Peripheral blood mononuclear cell (primary cell): ENCODE results near the genes TMPRSS11A, SULT1E1 and CSN2.

DNA sequence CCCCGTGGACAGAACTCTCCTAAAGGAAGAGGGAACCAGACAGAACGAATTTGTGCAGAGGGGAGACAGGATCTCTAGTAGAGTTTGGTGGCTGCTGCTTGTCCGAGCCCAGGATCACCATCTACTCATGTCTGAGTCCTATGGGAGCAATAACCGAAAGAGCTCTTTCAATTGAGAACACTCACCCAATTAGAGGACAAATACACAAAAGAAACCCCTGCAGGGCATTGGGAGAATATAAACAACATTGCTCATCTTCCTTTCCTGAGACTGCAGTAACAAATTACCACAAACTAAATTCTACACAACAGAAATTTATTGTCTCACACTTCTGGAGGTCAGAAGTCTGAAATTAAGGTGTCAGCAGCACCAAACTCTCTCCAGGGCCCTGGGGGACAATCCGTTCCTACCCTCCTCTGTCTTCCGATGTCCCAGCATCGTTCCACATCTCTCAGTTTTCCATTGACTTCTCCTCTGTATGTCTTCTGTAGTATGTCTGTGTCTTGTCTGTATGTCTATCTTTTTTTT, 65.5 kb downstream of the SPINK2 start:
- PRO-cap, 8 experiments: no peak in any of the 8 experiments

GRCh38 chr4:56871459-56872082, 36.1 kb upstream of the REST start:
- PRO-cap, 8 experiments: no peak in any of the 8 experiments

DNA sequence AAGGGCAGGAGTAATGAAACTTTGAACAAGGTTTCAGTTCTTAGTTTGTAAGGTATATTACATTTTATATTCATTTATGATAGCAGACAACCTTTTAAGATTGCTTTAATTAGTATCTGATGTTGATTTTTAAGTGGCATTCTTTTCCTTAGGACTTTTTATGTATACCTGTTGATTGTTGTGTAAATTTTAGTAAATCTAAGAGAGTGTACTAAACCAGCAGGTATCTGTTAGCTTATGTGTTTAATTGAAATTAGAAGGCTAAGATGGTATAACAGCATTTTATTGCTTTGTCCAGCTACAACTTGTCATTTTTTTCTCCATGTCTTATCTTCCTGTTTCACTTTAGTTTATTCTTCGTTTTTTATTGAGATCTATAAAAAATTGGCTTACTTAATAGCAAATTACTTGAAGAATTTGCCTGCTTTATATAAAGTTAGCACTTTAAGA, 24.5 kb downstream of the REST start:
- PRO-cap, 8 experiments: no peak in any of the 8 experiments

DNA sequence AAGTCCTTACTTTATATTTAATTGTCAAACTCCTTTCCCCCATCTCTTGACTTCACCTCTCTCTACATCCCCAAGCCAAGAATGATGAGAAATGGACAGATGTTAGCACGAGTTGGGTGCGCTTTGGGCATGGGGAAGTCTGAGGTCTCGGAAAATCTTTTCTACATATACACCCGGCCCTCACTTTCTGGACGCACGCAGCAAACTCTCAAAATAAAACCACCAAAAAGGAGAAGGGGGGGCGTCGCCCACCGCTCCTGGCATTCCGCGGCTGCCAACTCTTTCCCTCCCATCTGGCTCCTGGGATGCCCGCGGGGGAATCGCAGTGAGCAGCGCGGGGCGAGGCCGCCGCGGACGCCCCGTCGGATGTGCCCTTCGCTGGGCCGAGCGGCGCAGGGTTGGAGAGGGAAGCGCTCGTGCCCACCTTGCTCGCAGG, 714 bp downstream of the IGFBP7 start:
- PRO-cap, 8 experiments: no peak in any of the 8 experiments

GRCh38 chr4:57501871-57502207, 391.7 kb upstream of the IGFBP7 start:
- PRO-cap, 8 experiments: no peak in any of the 8 experiments

DNA sequence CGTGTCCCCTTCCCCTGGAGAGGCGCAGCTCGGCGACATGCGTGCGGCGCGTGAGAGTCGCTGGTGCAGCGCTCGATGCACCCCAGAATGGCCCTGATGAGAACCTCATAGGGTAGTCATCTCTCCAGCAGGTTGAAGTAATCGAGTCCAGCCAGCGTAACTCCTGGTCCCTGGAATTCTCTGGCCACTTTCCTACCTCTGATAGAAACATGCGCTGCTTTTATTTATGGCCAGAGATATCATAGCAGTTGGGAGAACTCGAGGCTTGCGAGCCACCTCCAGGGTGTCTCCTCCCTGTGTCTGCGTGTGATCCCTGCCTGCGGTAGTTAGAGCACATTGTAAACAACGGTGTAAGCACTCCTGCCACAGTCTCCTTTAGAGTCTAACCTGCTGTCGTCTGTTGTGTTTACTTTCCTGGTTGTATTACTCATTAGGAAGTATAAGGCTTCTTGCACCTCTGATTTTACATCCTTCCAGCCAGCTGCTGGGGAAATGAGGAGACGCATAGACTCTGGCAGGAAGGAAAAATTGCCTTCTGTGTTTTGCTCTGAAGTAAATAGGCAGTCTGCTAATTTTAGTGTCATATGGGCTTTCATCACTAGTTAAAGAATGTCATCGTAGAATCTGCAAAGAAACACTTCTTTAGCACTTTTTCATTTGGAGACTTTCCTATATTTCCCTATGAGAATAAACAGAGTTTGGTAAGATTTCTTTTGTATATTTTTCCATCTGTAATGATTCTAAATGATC, 3.1 kb downstream of the ADGRL3 start:
- PRO-cap, 8 experiments: peak in 2 of 8 experiments; most common minus-strand start position 181 of the sequence (in 2)

- PRO-cap, 8 experiments: no peak in any of the 8 experiments
These were observed 172.2 kb downstream of the ADGRL3 start for GRCh38 chr4:61372379-61372761.

- PRO-cap, 8 experiments: no peak in any of the 8 experiments
These were observed 540.8 kb downstream of the ADGRL3 start for GRCh38 chr4:61740814-61741401.

DNA sequence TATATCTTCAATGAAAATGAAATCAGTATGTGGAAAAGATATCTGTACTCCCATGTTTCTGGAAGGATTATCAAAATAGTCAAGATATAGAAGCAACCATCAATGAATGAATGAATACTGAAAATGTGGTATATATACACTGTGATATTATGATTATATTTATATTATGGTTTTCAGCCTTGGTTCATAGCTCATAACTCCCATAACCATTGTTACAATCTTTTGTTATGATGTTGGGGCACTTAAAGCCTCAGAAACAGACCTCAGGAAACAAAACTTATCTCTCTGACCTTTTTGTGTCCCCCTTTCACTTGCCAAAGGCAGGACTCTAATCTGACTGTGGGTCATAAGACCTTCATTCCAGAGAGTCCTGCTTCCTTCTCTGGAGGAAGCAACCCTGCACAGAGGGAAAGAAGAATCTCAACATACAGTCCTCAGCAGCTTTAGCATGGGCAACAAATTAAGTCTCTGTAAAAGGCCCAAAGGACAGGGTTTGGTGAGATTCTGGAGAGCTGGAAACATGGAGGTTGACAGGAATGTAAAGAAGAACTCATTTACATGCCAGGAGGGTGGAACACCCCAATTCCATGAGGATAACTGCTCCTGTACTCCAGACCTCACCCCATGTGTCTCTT, 933.4 kb downstream of the ADGRL3 start:
- PRO-cap, 8 experiments: no peak in any of the 8 experiments

GRCh38 chr4:66094026-66094225, 423.6 kb upstream of the EPHA5 start:
- PRO-cap, 8 experiments: no peak in any of the 8 experiments

DNA sequence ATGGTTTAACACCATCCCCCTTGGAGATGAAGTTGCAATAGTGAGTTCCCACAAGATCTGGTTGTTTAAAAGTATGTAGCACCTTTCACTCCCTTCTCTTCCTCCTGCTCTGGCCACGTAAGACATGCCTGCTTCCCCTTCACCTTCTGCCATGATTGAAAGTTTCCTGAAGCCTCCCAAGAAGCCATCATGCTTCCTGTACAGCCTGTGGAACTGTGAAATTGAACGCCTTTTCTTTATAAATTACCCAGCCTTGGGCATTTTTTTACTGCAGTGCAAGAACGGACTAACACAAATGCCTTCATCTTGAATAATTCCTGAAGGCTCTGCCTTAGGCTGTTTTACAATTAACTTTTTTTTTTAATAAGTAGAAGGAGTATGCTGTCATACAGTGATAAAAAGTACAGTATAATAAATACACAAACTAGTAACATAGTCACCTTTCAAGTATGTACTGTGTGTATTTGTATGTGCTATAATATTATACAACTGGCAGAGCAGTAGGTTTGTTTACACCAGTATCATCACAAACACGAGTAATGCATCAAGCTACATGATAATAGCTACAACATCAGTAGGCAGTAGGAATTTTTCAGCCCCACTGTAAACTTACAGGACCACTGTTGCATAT, 91.4 kb downstream of the CENPC start:
- PRO-cap, 8 experiments: no peak in any of the 8 experiments

DNA sequence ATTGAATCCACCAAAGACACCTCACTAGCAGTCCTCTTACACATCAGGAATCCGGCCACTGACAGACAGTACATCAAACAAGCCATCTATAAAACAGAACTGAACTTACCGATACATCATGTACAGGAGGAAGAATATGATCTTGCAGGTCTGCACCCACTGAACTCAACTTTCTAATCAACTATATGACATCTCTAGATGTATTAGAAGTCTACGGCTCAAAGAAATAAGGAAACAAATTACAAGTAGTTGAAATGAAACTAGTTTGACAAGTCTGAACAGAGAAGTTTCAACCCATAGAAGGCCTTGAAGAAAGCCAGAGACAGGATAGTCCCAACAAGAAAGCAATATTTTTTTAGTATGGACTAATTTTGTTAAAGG, at the start of gene TMPRSS11A:
TSS of gene TMPRSS11A (minus strand) at position 220 of the 381 bp plus-strand sequence.
- PRO-cap, 8 experiments: no peak in any of the 8 experiments

- PRO-cap, 8 experiments: peak in 5 of 8 experiments; most common minus-strand start chr4:68313403 (in 5)
These were observed 36.6 kb downstream of the YTHDC1 start for GRCh38 chr4:68313345-68313622.

DNA sequence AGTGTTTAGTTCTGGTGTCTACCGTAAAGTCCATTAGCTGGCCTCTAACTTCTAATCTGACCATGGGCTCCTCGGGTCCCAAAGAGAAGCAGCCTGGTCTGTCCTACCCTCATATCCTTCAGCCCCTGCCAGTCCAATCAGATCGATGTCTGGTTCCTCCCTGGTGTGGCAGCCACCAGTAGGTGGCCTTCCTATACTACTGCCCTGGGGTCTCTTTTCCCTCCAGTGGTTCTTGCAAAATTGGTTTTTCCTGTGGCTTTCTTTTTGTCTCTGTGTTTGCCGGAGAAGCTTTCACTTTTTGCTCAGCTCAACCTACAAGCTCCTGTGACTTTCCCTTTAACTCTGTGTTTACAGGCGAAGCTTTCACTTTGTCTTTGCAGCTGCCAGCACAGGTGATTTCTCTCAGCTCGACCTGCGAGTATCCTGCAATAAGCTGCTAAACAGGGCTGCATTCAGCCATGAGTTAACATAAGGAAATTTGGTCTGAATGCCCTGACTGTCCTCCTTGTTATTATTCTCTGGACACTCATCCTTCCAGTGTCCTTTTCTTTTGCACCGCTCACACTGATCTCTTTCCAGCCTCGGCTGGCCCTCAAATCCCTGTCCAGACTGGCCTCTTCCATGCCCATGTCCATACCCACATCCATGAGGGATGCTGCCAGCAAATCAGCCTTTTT, 46.7 kb downstream of the UGT2A3 start:
- PRO-cap, 8 experiments: no peak in any of the 8 experiments

DNA sequence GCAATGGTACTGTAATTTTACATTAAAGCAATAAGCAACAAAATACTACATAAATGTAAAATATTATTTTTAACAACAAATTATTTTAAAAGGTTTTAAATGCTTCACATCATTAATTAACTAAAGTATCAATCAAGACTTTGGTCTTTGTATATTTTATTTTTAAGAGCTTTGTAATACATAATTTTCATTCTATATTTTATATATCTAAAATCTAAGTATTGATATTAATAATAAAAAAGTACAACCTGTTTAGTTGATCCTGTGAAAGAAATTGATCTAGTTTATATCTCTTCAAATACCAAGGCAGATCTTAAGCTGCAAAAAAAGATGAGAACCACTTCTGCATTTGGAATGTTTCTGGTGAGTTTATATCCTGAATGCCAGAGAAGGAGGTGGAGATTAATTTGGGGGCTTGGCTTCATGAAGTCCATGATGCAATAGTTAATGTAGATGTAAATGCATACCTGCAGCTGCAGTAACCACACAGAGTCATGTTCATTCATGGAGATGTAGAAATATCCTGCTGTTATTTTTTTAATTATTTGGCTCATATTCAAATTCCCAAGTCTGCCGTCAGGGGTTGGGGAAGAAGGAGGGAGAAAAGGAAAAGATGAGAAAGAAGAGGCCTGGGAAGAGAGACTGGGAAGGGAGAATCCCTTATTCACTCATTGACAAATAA, at the start of gene SULT1E1:
TSS of gene SULT1E1 (minus strand) at position 345 of the 682 bp plus-strand sequence.
- PRO-cap, 8 experiments: no peak in any of the 8 experiments

DNA sequence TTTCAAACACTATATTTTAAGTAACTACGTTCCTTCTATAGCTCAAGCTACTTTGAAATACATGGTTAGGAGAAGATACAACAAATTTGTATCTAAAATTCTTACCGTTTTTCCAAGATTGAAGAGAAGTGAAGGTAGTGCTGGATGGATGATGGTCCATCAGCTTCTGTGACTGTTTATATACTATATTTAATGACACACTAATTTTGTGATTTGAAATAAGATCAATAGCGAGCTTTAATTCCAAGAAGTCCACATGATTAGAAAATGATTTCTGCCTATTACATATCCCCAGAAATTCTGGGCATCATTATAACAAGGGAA, at the start of gene CSN2:
TSS of gene CSN2 (minus strand) at position 153 of the 324 bp plus-strand sequence.
- PRO-cap, 8 experiments: no peak in any of the 8 experiments

GRCh38 chr4:70705495-70706125, 16.2 kb upstream of the RUFY3 start:
- PRO-cap, 8 experiments: peak in 8 of 8 experiments; most common plus-strand start chr4:70705663 (in 3); most common minus-strand start chr4:70705541 (in 5)

GRCh38 chr4:70734962-70735687, 13.4 kb downstream of the RUFY3 start:
- PRO-cap, 8 experiments: peak in 3 of 8 experiments; most common minus-strand start chr4:70735182 (in 3)

DNA sequence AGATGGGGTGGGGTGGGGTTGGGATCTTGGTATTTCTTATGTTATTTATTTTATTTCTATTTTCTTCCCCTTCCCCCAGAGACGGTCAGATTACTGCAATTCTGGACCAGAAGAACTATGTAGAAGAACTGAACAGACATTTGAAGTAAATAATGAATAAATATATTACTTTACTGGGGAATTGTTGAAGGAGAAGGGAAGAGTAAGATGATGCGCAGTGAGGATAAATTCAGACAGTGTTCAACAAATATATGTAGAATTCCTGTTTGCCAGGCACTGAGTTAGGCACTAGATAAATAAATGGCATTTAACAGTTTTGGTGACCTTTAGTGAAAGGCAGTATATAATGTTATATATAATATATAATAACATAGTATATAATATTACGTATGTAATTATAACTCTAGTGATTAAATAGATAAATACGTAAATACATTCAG, 53.3 kb downstream of the RUFY3 start:
- PRO-cap, 8 experiments: no peak in any of the 8 experiments

DNA sequence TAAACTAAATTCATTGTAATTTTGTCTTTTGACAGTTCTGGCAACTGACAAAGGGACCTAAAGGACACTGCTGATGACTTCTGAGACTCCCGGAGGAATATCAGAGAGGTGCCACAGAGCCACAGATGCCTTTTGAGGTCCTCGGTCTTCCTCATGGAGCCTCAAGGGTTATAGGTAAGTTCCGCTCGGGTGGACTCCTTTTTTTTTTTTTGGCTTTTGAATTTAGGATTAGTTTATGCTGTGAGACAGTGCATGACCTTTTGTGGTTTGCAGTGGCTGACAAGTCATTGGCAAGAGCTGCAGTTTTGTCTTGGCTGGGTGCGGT, 4.4 kb upstream of the GRSF1 start:
- PRO-cap, 8 experiments: no peak in any of the 8 experiments